Renal cortical epithelial cell (primary cell): Measurements from ENCODE around the genes ANO4 and DRAM1.

DNA sequence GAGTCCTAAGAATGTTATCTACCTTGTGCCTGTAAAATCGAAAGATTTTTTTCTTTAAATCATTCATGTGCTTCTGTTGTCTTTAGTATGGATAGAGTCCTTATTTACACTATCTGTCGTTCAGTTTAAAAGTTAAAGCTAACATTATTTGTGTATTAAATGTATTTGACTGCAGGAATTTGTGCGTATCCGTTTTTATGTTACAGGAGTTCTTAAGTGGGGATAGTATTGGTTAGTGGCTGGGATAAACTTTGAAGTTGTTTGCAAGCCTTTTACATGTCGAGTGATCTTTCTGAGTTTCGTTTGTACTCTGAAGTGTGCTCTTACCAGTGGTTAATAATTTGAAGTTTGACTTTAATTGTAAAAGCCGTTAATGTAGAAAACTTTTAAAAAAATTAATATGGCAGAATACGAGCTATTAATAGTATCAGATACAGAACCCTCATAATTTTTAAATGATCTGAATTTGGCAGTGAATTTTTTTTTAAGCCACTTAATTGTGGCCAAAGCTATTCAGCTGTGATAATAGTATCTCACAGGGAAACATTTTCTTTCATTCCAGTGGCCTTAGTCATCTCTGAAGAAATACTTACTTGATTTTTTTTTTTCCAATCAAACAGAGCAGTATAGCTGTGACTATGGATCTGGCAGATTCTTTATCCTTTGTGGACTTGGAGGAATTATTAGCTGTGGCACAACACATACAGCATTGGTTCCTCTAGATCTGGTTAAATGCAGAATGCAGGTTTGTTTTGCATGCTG is 1.5 kb downstream of the SLC25A3 start:
- RRBS: no CpG with 5 or more reads among the region's 8 CpGs

GRCh38 chr12:98603362-98604042 is 10.0 kb downstream of the SLC25A3 start:
- RRBS: no CpG with 5 or more reads among the region's 11 CpGs

DNA sequence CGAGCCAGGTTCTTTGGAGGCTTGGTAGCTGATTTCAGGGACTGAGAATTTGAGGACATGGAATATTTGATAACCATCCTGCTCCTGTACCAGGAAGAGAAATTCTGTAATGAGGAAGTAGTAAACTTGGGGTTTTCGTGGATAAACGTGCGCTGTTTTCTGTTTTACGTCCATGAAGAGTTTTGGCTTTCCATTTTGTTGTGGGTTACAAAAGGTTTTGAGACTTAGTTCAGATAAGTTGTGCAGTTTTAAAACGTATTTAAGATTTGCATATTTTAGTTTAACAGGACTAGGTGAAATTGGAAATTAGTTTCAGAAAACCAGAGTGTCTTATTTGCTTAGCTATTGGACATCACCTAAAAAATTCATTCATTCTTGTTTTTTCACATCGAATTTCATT is 773 bp downstream of the APAF1 start:
- RRBS: no CpG with 5 or more reads among the region's 7 CpGs

- RRBS: no CpG with 5 or more reads among the region's 6 CpGs
Observed at GRCh38 chr12:98857067-98857649, 212.1 kb downstream of the APAF1 start.

GRCh38 chr12:100128078-100128658 is 14.5 kb downstream of the BLTP3B start:
- RRBS: no CpG with 5 or more reads among the region's 1 CpG

DNA sequence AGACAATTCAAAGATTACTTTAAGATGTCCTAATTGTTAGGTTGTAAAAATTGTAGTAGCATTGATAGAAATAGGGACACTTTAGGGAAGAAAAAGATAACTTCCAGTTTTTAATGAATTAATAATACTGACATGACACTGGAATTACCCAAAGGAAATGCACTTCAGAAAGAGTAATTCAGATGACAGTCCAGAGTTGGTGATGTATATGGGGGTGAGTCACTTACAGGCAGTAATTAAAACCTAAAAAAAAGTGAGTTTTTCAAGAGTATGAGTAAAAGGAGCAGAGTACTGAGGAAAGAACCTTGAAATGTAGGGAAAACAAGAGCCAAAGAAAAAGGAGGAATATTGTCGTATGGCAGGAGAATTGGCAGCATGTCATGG is 29.2 kb downstream of the SCYL2 start:
- RRBS: no CpG with 5 or more reads among the region's 1 CpG

GRCh38 chr12:100431060-100431259 is 42.7 kb upstream of the NR1H4 start:
- RRBS: no CpG with 5 or more reads among the region's 6 CpGs

- RRBS: no CpG with 5 or more reads among the region's 1 CpG
Observed at GRCh38 chr12:100504683-100505353, 31.2 kb downstream of the NR1H4 start.

- RRBS: 2% methylated on average over 28 of the region's 81 CpGs
Observed at GRCh38 chr12:100716877-100717579, 77.5 kb upstream of the ANO4 start.

- RRBS: no CpG with 5 or more reads among the region's 18 CpGs
Observed at GRCh38 chr12:100794308-100795172, at the start of gene ANO4. Gene ANO4, plus strand, starts transcription at chr12:100794776.

DNA sequence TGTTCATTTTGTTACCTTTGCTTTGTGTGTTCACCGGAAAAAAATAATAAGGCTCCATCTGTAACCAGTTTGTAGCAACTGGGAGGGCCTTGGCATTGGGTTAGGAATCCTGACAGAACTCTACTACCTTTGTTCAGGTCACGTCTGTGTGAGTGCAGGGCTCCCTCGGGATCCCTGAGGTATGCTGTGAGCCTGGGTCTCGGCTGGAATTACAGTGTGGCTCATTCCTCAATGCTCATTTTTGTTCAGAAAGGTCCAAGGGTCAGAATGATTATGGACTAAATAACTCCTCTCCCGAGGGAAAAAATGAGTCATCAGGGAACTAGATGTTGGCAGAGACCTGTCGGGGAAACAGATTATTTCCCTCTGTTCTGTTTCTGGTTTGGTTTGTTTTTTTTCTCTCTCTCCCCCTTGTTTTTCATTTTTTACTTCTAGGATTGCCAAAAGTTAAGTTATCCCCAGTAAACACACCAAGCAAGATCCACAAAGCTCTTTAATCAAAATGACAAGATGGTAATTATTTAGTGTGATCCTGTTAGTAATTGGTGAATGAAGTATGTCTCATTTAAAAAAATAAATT is 157.9 kb downstream of the SLC5A8 start:
- RRBS: no CpG with 5 or more reads among the region's 6 CpGs

DNA sequence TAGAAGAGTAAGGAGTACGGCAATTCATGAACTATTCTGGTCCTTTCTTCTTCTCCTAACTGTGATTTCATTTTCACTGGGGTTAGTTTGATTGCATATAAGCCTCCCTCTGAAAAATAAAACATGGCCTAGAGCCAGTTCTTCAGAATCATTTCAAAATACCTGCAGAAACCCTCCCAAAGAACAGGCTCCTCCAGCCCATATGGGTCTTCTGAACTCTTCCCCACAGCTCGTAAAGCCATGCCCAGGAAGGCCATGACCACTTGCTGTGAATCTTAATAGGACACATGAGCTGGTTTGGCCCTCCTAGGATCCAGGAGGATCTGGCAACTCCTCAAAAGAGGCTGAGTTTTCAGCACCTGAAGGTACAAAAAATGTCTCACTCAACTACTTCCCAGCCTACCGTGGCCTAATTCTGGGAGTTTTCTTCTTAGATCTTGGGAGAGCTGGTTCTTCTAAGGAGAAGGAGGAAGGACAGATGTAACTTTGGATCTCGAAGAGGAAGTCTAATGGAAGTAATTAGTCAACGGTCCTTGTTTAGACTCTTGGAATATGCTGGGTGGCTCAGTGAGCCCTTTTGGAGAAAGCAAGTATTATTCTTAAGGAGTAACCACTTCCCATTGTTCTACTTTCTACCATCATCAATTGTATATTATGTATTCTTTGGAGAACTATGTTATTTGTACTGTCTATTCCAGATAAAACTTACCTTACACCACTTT is 2.5 kb downstream of the MYBPC1 start:
- RRBS: no CpG with 5 or more reads among the region's 5 CpGs

GRCh38 chr12:101665931-101666227 is 31.6 kb upstream of the CHPT1 start:
- RRBS: no CpG with 5 or more reads among the region's 1 CpG

GRCh38 chr12:101772332-101772977 is 33.2 kb upstream of the SYCP3 start:
- RRBS: no CpG with 5 or more reads among the region's 7 CpGs

GRCh38 chr12:101877081-101877829 is at the start of gene DRAM1:
Gene DRAM1, plus strand, starts transcription at chr12:101877580.
- RRBS: 2% methylated on average over 39 of the region's 92 CpGs

DNA sequence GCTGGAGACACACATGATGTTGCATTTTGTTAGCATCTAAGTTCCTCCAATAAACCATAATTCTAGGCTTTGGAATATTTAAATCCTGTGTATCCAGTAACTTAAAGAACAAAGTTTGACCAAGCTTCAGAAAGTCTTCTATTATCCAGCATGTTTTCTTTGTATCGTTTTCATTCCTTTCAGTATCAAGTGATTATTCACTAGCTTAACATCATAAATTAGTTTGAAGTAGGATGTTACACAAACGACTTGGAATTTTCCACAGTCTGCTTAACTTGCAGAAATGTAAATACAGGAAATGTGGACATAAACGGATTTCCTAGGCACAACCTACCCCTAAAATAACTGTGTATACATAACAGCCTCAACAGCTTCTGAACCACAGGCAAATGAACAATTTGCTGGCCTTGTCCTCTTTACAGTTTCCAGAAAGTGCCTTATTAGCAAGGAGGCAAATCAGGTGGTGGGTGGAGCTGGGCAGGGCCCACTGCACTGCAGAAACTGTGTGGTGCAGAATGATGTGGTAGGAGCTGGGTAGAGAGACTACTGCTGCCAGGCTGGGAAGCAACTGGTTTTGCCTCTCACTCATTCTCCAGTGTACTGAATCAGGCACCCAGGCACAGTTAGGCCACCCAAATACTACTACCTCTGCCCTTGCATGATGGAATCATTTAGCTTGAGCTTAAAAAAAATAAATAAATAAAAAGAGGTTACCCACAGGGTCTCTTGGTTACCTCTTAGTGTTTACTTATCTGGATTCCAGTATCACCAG is 14.1 kb downstream of the DRAM1 start:
- RRBS: no CpG with 5 or more reads among the region's 3 CpGs

- RRBS: no CpG with 5 or more reads among the region's 5 CpGs
Observed at GRCh38 chr12:101894591-101895114, 17.3 kb downstream of the DRAM1 start.

DNA sequence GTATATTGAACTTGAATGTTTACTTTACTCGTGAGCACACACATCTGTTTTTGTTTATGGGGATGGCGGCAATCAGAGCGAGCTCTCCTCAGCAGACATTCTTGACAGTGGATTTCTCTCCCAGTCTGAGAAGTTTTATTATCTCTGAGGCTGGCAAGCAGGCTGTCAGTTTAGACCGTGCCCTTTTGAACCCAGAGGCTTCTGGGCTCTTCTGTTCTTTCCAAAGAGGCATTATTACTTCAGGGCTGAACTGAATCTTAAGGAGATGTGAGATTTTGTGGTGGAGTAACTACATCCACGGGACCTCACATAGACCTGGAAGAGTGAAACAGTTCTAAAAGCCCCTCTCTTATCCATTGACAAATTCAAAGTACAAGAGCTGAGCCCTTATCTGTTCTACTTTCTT is 68.2 kb downstream of the DRAM1 start:
- RRBS: no CpG with 5 or more reads among the region's 5 CpGs

- RRBS: no CpG with 5 or more reads among the region's 3 CpGs
Observed at GRCh38 chr12:102483510-102484043, 3.2 kb upstream of the IGF1 start.

DNA sequence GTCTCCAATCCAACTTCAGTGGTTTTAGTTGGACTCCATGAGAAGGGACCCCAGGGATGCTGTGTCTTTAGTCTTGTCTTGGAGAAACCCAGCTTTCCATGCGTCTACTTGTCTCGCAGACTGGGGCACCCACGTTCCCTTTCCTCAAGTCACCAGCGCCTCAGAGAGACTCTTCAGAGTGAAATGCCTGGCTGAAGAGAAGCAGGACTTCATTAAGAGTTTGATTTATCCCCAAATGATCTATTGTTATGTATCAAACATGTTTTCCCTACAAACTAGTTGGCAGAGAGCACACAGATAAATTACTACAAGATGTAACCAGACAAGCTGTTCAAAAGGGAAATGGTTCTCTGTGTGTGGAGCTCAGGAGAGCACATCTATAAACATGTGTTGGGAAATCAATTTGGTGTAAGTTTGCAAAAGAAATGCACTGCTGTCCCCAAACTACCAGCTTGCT is 159.3 kb downstream of the PAH start:
- RRBS: no CpG with 5 or more reads among the region's 4 CpGs